Frontal cortex (tissue), 2 donors: ENCODE data around the genes LRRC51, PHOX2A and FCHSD2.

DNA sequence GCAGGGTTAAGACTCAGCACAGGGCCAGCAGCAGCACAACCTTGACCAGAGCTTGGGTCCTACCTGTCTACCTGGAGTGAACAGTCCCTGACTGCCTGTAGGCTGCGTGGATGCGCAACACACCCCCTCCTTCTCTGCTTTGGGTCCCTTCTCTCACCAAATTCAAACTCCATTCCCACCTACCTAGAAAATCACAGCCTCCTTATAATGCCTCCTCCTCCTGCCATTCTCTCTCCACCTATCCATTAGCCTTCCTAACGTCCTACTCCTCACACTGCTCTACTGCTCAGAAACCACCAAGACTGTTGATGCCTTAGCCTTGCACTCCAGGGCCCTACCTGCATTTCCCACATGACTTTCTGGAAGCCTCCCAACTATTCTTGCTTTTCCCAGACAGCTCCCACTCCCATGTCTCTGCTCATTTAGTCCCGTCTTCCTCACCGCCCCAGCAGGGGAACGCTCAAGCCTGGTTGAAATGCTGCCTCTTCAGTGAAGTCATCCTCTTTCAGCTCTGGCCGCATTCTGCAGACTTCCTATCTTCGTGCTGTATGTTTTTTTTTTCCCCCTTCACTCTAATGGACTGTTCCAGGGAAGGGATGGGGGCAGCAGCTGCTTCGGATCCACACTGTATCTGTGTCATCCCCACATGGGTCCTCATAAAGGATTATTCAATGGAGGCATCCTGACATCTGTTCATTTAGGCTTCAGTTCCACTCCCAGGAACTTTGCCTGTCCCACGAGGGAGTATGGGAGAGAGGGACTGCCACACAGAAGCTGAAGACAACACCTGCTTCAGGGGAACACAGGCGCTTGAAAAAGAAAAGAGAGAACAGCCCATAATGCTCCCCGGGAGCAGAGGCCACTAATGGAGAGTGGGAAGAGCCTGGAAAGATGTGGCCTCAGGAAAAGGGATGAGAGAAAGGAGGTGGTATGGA is 3.4 kb downstream of the IL18BP start:
- RAMPAGE, long total RNA: no peak

GRCh38 chr11:72071896-72072723 is 8.2 kb downstream of the NUMA1 start:
- RAMPAGE, long total RNA: no peak

DNA sequence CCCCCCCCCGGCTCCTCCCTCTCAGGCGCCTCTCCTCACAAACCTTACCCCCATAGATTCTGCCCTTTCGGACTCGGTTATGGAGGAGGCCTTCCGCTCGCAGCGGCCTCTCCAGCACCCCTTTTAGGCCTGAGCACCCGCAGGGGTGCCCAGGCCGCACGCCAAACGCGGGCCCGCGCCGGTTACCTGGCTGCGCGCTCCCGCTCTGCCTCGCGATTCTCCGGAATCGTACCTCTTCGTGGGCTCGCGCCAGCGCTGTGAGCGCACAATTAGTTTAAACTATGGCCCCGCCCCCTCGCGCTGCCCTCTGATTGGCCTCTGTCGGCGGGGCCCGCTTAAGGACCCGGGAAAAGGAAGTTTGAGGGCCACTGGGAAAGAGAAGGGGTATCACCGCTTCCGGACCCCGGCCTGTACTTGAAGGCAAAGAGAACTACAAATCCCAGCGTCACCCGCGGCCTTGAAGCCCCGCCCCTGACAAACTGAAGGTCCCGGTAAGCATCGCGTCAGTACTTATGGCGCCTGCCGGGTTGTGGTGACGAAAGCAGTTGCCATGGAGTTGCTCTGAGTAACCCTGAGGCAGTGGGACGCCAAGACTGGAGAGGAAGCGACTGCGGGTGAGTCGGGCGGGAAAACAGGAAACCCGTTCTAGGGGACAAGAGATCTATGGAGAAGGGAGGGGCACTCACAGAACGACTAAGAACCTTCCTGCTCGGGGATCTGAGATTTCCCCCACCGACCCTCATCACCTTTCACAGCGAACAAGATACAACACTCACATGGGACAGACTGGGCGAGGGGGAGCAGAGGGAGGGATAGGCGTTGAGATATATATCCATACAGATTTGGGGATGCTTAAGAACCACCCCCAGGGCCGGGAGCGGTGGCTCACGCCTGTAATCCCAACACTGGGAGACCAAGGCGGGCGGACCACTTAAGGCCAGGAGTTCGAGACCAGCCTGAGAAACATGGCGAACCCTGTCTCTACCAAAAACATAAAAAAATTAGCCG is at the start of gene LRRC51:
TSS of gene LRRC51 (plus strand) at position 579 of the 1,008 bp plus-strand sequence.
- RAMPAGE, long total RNA: no peak

- RAMPAGE, long total RNA: no peak
These were observed at the start of gene PHOX2A for GRCh38 chr11:72244077-72244946. TSS of gene PHOX2A (minus strand) at chr11:72244176.

DNA sequence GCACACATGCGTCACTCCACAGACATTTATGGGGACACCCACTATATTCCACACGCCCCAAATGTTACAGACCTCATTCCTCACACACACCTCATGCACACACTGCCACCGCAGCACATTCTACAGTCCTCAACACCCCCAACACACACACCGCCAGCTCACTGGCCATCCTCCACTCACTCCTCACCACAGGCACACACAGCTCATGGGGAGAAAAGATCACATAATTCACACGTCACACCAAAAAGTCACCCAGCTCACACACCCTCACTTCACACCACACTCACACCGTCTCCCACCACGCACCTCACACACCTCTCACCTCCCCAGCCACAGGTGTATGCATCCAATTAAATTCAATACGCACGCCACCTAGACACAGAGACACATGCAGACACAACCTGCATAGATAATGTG is 34.3 kb downstream of the PDE2A start:
- RAMPAGE, long total RNA: no peak

GRCh38 chr11:72640331-72641036 is 33.7 kb downstream of the PDE2A start:
- RAMPAGE, long total RNA: no peak

- RAMPAGE, long total RNA: no peak
These were observed 8.6 kb upstream of the PDE2A start for GRCh38 chr11:72682528-72683533.

GRCh38 chr11:72694805-72695156 is 20.6 kb upstream of the PDE2A start:
- RAMPAGE, long total RNA: no peak

GRCh38 chr11:72696375-72696883 is 22.2 kb upstream of the PDE2A start:
- RAMPAGE, long total RNA: no peak

DNA sequence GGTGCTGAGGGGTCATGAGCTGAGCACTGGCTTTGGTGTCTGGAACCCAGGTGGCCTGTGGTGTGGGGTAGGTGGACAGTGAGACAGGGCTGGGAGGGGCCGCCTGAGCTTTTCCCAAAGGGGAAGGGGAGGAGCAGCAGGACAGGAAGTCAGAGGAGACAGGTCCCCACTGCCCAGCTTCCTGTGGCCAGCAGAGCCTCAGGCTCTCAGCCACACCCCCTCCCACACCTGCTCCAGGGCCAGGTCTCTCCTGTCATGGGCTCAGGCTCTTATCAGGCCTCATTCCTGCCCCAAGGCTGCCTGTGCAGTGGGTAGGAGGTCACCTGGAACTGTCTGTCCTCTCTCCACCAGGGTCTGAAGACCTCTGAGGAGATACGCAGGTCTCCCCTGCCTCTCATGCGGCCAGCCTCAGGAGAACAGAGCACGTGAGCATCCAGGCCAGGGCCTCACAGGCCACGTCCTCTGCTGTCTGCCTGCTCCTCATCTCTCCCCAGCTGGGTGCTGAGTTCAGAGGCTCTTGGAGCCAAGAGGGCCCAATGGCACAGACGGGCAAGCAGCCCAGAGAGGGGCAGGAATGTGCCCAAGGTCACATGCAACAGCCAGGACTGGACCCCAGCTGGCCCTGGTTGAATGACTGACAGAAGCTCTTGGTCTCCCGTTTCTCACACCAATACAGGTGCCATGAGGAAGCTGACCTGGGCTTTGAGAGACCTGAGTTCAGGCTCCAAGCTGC is 16.9 kb downstream of the STARD10 start:
- RAMPAGE, long total RNA: no peak

GRCh38 chr11:72921481-72921970 is 107.3 kb downstream of the ATG16L2 start:
- RAMPAGE, long total RNA: no peak

GRCh38 chr11:72932098-72932926 is 118.1 kb downstream of the ATG16L2 start:
- RAMPAGE, long total RNA: no peak

- RAMPAGE, long total RNA: no peak
These were observed at the start of gene FCHSD2 for GRCh38 chr11:73141628-73142541. TSS of gene FCHSD2 (minus strand) at chr11:73142318.

- RAMPAGE, long total RNA: no peak
These were observed 9.5 kb downstream of the ARHGEF17 start for GRCh38 chr11:73317580-73317914.

- RAMPAGE, long total RNA: no peak
These were observed 1.3 kb downstream of the RELT start for GRCh38 chr11:73377470-73378023.

- RAMPAGE, long total RNA: no peak
These were observed 38.9 kb downstream of the RELT start for GRCh38 chr11:73415101-73415472.

DNA sequence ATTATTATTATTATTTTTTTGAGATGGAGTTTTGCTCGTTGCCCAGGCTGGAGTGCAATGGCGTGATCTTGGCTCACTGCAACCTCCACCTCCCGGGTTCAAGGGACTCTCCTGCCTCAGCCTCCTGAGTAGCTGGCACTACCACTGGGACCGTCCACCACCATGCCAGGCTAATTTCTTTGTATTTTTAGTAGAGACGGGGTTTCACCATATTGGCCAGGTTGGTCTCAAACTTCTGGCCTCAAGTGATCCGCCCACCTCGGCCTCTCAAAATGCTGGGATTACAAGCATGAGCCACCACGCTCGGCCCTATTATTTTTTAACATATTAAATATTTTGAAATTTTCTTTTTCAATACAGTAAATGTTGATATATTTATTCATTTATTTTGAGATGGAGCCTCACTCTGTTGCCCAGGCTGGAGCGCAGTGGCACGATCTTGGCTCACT is 5.9 kb downstream of the RAB6A start:
- RAMPAGE, long total RNA: no peak

GRCh38 chr11:73786921-73787635 is 596 bp upstream of the MRPL48 start:
- RAMPAGE, long total RNA: no peak

GRCh38 chr11:73875511-73876239 is 971 bp downstream of the COA4 start:
- RAMPAGE, long total RNA: no peak

- RAMPAGE, long total RNA: no peak
These were observed 25.4 kb downstream of the POLD3 start for GRCh38 chr11:74617855-74618098.